Pericardium (tissue), 1 donor: ENCODE measurements around the genes TMEM219, MAPK3, MYL11 and ZNF785.

- RRBS: 4% methylated on average over 28 of the region's 85 CpGs
Measured at GRCh38 chr16:29961573-29962559, at the start of gene TMEM219. TMEM219 (plus strand) TSS chr16:29962079.

DNA sequence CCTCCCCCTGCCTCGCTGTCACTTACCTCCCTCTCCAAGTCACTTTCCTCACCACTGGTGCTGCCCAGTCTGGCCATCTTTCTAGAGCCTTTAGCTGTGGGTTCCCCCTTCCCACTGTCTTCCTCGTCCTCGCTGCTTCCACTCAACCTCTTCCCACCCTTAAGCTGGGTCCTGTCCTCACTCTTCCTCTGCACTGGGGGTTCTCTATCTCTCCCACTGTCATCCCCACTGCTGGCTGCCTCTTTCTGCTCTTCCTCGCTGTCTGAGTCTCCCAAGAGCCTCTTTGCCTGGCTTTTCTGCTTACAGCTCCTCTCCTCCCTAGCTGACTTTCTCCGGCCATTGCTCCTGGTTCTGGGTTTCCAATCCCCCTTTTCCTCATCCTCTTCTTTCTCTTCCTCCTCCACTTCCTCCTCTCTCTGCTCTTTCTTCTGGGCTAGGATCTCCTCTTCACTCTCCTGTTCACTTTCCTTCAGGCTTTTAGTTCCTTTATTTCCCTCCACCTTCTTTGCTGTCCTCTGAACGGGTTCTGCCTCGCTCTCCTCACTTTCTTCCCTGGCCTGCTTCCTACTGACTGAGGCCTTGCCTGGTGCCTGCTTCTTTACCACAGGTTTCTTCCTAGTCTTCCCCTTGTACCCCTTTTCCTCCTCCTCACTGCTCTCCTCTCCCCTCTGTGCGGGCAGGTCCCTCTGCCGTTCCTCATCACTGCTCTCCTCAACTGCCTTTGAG is 1.2 kb downstream of the HIRIP3 start:
- RRBS: no CpG with 5 or more reads among the region's 9 CpGs

- RRBS: 93% methylated on average over 2 of the region's 11 CpGs
Measured at GRCh38 chr16:30001788-30002210, 5.8 kb downstream of the INO80E start.

DNA sequence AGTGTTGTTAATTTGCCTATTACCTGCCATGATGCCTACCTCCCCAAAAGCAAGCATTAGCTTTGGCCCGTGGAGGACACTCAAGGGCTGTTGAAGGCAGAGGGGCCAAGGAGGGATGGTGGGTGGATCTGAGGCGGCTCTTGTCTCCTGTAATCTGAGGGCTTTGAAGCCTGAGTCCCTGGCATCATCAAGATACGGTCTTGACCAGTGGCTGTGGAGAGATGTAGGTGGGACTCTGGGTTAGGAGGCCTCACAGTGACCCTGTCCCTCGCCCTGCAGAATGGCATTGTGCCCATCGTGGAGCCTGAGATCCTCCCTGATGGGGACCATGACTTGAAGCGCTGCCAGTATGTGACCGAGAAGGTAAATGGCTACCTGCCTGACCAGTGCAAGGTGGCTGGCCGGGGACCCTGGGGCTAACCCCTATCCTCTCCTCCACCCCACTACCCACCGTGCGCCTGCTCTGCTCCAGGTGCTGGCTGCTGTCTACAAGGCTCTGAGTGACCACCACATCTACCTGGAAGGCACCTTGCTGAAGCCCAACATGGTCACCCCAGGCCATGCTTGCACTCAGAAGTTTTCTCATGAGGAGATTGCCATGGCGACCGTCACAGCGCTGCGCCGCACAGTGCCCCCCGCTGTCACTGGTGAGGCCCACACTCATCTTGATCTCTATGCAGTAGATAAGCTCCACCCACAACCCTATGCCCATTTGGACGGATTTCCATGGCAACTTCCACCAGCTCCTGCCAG is 3.6 kb downstream of the ALDOA start:
- RRBS: no CpG with 5 or more reads among the region's 17 CpGs

GRCh38 chr16:30122449-30123878 is at the start of gene MAPK3:
MAPK3 (minus strand) TSS chr16:30123220.
- RRBS: 2% methylated on average over 26 of the region's 92 CpGs

- RRBS: no CpG with 5 or more reads among the region's 15 CpGs
Measured at GRCh38 chr16:30184380-30185091, 1.1 kb downstream of the CORO1A start.

DNA sequence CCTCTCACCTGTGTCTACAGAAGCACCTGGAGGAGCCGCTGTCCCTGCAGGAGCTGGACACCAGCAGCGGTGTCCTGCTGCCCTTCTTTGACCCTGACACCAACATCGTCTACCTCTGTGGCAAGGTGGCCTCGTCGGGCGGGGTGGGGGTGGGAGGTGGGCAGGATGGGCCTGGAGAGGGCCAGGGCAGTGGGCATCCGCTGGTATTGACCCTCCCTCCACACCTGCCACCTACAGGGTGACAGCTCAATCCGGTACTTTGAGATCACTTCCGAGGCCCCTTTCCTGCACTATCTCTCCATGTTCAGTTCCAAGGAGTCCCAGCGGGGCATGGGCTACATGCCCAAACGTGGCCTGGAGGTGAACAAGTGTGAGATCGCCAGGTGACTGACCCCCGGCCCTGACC is 4.3 kb downstream of the CORO1A start:
- RRBS: no CpG with 5 or more reads among the region's 13 CpGs

DNA sequence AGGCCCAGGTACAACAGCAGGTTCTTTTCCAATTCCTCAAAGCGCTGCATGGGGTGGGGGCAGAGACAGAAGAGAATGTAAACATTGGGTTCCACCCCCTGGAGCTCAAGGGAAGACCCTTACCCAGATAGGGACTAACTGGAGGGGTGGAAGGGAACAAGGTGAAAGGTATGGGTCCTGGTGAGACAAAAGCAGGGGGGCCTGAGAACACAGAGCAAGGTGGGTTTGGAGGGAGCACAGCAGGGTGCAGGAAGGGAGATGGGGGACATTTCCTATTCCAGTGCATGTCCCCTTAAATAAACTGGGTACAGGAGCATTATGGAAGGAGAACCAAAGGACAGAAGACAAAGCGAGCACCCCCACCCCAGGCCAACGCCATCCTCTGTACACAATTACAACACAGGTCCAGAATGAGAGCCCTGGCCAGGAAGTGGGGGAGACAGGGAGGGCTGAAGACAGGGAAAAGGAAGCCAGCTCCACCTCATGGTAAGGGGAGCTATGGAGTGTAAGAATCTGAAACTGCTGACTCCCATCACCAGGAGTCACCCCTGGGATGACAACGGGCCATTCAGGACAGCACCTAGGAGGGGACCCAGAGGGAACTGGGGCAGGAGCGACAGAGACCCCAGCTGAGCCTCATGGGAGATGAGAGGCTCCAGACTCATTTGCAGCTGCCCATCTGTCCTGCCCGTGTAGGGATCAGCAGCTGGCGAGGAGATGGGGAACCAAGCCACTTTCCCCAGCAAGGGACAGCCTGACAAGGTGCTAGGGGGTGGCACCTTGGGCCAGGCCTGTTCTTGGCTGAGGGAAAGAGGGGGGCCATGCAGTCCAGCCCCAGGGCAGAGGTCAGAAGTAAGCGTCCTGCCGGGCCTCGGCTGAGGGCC is 2.2 kb upstream of the CD2BP2 start:
- RRBS: 63% methylated on average over 2 of the region's 10 CpGs

- RRBS: no CpG with 5 or more reads among the region's 8 CpGs
Measured at GRCh38 chr16:30374411-30374880, at the start of gene MYL11. MYL11 (plus strand) TSS chr16:30374802.

DNA sequence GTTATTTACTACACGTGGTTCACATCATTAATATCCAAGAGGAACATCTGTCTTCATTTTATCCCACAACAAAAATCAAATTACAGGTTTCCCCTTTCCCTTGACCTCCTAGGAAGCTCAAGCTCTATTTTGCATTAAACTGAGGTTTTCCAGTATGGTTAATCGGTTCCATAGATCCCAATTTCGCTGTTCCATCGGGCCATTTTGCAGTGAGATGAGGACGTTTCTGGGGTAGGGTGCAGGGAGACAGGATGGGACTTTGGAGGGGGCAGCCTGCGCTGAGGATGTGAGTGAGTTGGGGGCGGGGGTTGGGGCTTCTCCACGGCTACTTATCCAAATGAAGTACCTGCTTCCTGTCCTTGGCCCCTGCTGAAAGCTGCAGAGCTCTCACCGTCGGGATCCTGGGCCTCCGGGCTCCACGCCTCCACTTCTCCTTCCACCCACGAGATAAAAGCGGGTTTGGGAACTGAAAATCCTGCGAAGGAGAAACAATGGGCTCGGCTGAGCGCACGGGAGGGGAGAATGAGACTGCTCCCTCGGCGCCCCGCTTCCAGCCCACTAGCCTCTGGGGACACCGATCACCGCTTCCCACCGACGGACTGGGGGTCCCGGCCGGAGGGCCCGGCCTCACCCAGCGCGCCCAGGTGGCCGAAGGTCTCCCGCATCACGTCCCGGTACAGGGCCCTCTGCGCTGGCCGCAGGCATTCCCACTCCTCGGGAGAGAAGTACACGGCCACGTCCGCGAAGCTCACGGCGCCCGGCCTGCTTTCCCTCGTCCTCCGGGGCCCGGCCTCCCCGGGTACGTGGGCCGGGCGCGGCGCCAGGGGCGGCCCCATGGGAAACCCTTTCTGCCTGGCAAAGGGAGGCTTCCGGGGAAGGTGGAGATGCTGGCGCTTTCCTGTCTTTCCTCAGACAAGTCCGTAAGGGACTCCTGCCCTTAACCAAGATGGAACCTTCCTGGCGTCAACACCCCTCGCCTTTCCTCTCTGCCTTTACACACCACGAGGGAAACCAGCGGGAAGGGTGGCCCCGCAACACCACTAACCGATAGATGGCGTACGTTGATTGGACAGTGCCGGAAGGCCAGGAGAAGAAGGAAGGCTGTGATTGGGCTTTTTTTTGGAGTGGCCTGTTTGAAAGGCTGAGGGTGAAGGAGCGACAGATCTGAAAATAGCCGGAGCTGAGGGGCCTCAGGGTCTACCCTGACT is at the start of gene ZNF785:
Gene ZNF785 (minus strand): TSS at position 922 of the 1,208 bp plus-strand sequence.
- RRBS: 2% methylated on average over 13 of the region's 68 CpGs

- RRBS: 78% methylated on average over 2 of the region's 9 CpGs
Measured at GRCh38 chr16:30666902-30667430, 8.7 kb downstream of the FBRS start.

- RRBS: no CpG with 5 or more reads among the region's 19 CpGs
Measured at GRCh38 chr16:30670003-30671193, 12.2 kb downstream of the FBRS start.

GRCh38 chr16:30747210-30747833 is 903 bp upstream of the PHKG2 start:
- RRBS: no CpG with 5 or more reads among the region's 6 CpGs

- RRBS: no CpG with 5 or more reads among the region's 3 CpGs
Measured at GRCh38 chr16:30779926-30780355, 7.1 kb downstream of the ZNF629 start.

DNA sequence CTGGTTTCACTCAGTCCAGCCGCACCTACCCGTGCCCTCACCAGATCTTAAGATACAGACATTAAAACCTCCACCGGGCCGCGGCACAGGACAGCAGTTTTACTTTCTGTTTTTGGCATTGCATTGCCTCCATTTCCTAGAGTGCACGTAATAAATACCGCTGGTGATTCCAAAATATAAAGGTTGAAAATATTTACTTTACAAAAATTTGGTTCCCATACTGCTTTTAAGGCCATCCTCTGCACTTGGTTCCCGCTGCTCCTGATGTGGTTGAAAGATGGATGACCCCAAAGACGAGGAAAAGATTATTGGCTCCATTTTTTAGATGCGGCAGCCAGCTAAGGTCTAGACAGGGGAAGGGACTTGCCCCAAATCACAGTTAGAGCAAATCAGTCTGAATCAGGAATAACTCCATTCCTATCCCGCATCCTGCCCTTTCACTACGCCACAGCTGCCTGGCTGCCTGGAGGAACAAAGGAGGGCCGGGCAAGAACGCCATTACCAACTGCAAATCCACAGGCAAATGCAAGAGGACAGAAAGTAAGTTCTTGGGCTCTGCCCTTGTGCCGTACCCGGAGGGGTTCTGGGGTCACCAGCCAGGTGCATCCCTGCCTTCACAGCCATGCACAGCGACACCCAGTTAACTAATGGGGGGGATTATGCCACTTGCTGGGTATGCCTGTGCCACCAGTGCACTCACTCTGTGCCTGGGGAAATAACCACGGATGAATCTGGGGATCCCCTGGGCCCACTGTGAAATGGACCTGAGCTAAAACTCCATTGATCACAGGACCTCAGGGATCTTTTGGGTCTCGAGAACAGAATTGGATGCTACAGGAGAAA is 18.1 kb downstream of the BCL7C start:
- RRBS: 2% methylated on average over 4 of the region's 19 CpGs

- RRBS: no CpG with 5 or more reads among the region's 5 CpGs
Measured at GRCh38 chr16:30947291-30947782, 1.5 kb upstream of the ORAI3 start.

DNA sequence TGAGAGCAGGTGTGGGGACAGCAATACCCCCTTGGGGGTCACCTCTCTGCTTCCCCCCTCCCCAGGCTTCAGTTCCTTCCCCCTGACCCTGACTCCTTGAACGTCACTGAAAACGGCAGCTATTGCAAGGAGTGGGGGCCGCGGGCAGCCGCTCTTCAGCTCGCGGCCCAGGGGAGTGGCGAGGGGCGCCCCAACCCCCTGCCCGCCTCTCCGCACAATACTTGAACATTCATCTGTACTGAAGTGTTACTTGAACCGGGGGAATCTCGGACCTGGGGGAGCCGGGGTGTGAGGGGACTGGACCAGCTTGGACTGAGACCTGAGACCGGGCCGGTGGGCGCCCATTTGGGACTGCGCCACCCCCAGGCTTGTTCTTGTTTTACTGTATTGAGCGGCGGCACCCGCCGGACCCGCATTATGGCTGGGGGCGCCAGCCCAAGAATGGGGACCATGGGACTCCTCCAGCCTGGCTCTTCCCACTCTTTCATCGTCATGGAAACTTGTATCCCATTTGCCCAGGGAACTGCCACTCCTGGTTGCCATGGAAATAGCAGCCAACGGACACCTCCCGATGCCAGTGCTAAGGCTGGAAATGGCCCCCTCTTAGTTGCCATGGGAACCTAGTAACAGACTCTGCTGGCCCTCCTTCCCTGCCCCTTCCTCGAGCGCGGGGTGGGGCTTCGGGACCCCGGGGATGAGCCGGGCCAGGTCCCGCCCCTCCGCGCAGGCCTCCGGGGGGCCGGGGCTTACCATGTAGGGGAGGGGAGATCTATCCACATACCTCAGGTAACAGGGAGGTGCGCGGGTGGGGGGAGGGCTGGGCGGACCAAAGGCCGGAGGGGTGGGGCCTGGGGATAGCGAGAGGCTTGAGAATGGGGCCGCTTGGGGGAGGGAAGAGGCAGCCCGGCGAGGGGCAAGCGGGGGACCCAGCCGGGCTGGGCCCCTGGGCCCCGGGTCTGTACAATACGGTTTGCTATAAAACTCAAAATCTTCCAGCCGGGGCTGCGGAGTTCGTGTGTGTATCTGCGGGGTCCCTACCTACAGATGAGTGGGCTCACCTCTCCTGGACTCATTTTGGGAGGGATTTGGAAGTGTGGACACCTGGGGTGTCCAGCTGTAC is 725 bp upstream of the ORAI3 start:
- RRBS: 17% methylated on average over 19 of the region's 54 CpGs

- RRBS: no CpG with 5 or more reads among the region's 37 CpGs
Measured at GRCh38 chr16:30956720-30957412, 688 bp upstream of the SETD1A start.

DNA sequence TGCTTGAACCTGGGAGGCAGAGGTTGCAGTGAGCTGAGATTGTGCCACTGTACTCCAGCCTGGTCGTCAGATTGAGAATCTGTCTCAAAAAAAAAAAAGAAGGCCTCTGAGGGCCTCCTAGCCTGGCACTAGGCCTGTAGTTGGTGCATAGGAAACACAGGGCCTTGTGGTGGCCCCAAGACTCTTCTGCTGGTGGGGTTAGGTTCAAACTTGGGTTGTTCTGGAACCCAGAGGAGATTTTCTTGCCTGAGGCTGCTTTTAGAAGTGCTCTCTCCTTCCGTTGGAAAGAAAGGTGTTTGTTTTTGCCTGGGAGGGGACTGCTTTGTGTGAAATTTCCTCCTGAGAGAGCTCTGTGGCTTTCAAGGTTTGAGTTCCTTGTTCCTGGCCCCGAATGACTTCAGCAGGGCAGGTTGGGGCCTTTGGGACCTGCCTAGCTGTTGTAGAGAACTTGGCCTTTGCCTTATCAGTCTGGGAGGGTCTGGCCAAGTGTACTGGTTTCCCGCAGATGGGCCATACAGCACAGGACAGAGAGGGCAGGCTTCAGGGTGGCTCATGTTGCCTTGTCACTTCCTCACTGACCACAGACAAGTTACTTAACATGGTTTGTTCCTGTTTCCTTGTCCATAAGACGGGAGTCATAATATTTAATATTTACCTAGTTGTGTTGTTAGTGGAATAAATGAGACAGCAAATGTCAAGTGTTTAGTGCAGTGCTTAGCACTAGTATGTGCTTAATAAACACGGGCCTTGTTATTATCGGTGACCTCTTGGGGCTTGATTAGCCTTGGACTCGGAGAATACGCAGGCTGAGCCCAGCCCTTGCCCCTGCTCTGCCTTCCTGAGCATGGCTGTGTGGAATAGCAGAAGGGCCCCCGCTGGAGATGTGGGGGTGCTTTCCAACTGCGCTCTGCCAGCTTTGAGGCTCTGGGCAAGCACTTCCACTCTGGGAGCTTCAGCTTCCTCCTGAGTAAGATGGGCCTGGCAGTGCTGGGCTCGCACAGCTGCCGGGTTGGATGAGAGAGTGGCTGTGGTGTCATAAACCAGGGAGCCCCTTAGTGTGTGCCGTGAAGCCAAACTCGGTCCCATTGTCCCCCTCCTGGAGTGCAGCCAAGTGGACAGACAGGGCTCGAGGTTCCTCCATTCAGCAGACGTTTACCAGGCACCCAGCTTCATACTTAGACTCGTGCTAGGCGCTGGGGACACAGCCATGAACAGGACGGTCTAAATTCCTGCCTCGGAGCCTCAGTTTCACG is 6.6 kb downstream of the PRSS8 start:
- RRBS: no CpG with 5 or more reads among the region's 22 CpGs

- RRBS: no CpG with 5 or more reads among the region's 12 CpGs
Measured at GRCh38 chr16:31133849-31134574, 1.5 kb downstream of the PRSS8 start.